ENCODE results near the gene CDC26.

- RRBS = no CpG with 5 or more reads among the region's 15 CpGs
These were observed 109.2 kb downstream of the SUSD1 start for GRCh38 chr9:112065539-112066602.

GRCh38 chr9:112352171-112352501 is 18.7 kb upstream of the PTBP3 start:
- RRBS = no CpG with 5 or more reads among the region's 1 CpG

GRCh38 chr9:112429978-112430444 is 50.1 kb downstream of the HSDL2 start:
- RRBS = no CpG with 5 or more reads among the region's 6 CpGs

GRCh38 chr9:112570671-112571027 is 84.0 kb downstream of the KIAA1958 start:
- RRBS = no CpG with 5 or more reads among the region's 4 CpGs

- RRBS = no CpG with 5 or more reads among the region's 6 CpGs
These were observed 11.5 kb downstream of the SNX30 start for GRCh38 chr9:112762172-112762371.

DNA sequence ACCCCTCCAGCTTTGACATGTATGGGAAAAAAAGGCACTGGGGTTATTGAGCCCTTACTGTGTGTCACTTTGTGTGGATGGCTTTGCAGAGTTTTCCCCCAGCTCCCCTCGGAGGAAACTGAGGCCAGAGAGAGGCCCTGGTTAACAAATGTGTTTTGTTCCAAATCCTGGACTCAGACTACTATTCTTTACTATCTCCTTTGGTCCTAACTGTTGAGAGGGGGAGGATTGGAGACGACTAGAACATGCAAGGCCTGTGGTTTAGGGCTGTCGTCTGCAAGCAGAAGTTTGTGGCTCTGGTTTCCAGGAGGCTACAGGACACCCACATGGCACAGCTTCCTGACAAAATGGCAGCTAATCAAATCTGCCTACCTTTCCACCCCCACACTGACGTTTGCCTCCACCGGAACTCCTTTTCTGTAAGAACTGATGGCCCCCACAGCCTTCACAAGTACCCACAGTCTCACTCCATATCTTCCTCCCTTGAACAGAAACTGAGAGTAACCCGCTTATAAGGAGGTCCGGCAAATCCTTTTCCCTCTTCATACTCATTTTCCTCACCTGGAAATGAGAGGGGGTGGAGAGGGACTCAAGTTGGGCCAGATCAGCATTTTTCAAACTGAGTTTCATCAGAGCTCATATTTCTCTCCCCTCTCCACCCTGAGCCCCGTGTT is 5.1 kb downstream of the SLC31A2 start:
- RRBS = 100% methylated on average over 3 of the region's 8 CpGs

- RRBS = no CpG with 5 or more reads among the region's 7 CpGs
These were observed 12.5 kb downstream of the SLC31A2 start for GRCh38 chr9:113162962-113164136.

GRCh38 chr9:113176455-113176700 is 25.6 kb downstream of the SLC31A2 start:
- RRBS = no CpG with 5 or more reads among the region's 3 CpGs

DNA sequence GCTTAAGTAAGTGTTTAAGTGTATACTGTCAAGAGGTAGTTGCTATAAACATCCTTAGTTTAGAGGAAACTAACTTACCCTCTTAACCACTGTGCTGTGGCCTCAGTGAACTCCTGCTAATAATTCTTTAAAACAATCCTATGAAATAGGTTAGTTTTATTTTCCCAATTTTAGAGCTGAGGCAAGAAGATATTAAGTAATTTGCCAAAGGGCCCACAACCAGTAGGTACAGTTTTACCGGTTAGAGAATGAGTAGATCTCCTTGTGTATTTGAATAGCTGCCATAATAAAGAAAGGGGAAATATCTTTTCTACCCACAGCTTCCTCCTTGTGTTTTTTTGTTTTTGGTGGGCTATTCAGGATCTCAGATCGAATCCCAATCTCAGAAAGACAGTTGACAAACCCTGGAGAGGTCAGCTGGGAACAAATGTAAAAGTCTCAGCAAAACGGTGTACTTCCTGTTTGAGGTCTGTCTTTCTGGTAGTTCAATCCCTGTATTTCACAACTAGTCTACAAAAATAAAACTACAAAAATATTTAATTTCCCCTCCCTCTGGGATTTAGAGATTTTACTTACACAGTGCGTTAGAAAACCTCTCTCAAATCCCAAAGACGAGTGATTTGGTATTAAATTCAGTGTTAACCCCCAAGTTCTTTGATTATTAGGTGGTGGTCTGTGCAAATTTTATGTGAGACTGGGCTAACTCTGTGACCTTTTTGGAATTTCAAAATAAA is 11.8 kb downstream of the SLC31A1 start:
- RRBS = no CpG with 5 or more reads among the region's 5 CpGs

GRCh38 chr9:113274581-113275890 is at the start of gene CDC26:
TSS of gene CDC26 (minus strand) at chr9:113275572.
- RRBS = 5% methylated on average over 18 of the region's 68 CpGs

DNA sequence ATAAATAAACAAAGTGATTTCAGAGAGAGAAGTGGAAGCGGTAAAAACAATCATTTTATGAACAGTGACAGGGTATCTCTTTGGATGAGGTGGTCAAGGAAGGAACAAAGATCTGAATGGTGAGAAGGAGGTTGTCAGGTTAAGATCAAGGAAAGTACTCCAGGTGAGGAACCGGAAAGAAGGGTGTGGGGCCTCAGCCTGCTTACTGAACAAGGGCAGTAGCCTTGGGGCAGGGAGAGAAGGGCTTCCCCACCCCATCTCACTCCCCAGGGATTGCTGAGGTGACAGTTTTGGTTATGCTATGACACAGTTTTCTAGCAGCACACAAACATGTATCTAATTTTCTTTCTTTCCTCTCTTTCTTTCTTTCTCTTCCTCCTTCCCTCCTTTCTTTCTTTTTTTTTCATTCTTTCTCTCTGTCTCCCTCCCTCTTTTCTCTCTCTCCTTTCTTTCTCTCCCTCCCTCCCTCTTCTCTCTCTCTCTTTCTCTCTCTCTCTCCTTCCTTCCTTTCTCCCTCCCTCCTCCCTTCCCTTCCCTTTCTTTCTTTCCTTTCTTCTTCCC is 4.1 kb upstream of the HDHD3 start:
- RRBS = no CpG with 5 or more reads among the region's 2 CpGs

DNA sequence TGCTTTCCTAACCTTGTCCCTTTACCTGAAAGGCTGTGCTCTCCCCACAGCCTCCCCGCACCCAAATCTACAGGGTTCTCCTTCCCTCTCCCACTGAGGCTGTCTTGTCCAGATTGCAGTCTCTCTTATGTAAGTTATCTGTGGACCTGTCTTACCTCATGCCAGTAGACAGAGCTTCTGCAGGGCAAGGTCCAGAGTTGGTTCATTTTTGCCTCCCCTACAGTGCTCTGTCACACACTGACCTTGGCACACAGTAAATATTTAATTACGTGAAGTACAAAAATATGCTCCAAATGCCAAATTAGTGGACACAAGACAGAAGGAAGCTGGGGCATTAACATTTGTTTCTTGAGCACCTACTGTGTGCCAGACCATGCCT is 5.8 kb downstream of the ALAD start:
- RRBS = no CpG with 5 or more reads among the region's 2 CpGs

GRCh38 chr9:113501022-113502183 is 37.9 kb downstream of the RGS3 start:
- RRBS = no CpG with 5 or more reads among the region's 26 CpGs

DNA sequence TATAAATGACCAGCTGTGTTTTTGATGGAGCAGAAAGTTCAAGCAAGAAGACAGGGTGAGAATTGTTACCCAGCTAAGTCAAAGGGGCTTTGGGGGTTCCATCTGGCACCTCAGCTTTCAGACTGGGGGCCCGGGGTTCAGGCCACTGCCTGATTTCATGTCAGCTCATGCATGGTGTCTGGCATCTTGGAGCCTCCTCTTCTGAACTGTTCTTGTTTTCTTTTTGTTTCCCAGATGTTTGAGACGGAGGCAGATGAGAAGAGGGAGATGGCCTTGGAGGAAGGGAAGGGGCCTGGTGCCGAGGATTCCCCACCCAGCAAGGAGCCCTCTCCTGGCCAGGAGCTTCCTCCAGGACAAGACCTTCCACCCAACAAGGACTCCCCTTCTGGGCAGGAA is 119.7 kb downstream of the RGS3 start:
- RRBS = no CpG with 5 or more reads among the region's 3 CpGs

GRCh38 chr9:113609437-113610441 is 146.2 kb downstream of the RGS3 start:
- RRBS = 97% methylated on average over 4 of the region's 24 CpGs

DNA sequence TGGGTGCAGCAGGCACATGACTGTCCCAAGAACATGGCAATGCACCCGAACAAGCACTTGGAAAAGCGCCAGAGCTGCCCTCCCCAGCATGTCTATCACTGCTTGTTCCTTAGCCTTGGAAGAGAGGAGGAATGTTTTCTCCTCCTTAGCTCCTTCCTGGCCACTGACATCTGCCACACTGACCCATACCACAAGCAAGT is 157.8 kb upstream of the ZNF618 start:
- RRBS = no CpG with 5 or more reads among the region's 2 CpGs

- RRBS = no CpG with 5 or more reads among the region's 3 CpGs
These were observed 21.8 kb upstream of the ZNF618 start for GRCh38 chr9:113854347-113854758.

- RRBS = no CpG with 5 or more reads among the region's 24 CpGs
These were observed 89.9 kb downstream of the AMBP start for GRCh38 chr9:113988114-113988662.

DNA sequence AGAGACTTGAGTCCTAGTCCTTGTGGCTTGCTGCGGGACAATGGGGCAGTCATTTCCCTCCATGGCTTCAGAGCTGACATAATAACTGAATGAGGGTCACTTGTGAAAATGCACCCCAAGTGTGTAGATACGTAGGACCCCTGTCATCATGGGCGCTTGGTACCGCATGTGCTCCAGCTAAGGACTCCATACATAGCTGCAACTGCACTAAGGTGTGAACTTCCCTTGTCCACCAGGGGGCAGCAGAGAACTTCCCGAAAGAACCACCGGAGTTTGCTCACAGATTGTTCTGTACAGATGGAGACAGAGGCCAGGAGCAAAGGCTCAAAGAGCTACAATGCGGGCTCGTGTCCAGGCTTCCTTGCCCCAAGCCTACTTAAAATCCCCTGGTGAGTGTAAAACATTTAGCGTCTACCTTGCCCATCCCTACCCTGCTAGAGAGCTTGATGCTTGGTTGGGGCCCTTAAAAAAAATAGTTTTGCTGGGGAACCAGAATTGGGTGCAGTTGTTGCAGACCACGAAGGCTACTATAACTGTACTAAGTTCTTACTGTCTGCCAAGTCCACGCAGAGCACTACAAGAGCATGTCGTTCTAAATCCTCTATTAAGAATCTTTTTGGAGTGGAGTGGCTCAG is 4.5 kb upstream of the AMBP start:
- RRBS = no CpG with 5 or more reads among the region's 12 CpGs

GRCh38 chr9:114168391-114169209 is 13.3 kb downstream of the COL27A1 start:
- RRBS = no CpG with 5 or more reads among the region's 26 CpGs